GM12892 (cell line): ENCODE data around the genes RBBP8 and CABLES1.

DNA sequence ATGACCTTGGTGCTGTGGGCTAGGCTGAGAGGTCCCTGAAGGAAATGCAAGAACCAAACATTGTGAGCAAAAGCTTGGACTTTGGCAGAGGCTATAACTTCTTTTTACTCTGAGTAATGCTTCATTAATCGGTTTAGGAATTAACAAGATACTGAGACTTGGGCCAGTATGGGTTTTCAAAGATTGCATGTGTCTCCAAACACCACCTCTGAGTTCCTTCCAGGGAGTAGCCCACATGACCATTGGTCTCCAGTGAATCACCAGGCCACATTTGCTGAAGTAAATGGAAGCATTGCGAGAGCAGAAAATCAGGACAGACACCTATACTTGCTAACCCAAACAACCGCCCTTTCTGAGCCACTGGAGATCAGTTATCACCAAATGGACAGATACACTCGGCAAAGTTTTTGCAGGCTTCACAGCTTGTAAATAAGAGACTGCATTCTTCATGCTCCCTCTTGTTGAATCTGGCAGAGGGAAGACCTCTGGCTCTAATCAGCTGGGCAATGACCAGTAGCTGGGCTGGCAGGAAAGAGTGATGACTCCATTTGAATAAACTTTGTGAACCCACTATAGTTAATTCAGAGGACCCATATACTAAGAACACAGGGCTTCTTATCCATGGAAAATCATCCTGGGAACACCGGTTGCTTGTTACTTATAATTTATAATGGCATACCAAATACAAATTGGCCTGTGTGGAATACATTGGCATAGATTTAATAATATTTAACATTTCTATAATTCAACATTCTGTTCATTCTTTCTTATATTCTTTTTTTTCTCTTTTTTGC is 41.0 kb downstream of the GATA6 start:
- RRBS, result no CpG with 5 or more reads among the region's 5 CpGs

- RRBS, result no CpG with 5 or more reads among the region's 18 CpGs
Measured at GRCh38 chr18:22250544-22251365, 81.4 kb downstream of the GATA6 start.

GRCh38 chr18:22342672-22343135 is 75.0 kb downstream of the CTAGE1 start:
- RRBS, result no CpG with 5 or more reads among the region's 7 CpGs

DNA sequence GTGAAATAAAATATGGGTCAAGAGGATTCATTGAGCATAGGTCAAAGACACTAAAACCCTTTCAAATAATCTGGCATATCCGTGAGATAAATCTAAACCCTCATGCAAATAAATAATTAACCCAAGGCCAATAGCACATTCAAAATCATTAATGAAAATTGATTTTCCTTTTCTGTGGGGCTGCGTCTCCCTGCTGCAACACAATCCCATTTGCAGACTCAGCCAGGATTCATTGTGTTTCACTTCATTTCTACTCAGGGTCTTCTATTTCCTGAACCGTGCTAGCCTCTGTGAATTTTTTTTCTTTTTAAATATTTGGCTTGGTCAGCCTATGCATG is 10.1 kb upstream of the CTAGE1 start:
- RRBS, result no CpG with 5 or more reads among the region's 3 CpGs

GRCh38 chr18:22467739-22468519 is 50.2 kb upstream of the CTAGE1 start:
- RRBS, result no CpG with 5 or more reads among the region's 8 CpGs

DNA sequence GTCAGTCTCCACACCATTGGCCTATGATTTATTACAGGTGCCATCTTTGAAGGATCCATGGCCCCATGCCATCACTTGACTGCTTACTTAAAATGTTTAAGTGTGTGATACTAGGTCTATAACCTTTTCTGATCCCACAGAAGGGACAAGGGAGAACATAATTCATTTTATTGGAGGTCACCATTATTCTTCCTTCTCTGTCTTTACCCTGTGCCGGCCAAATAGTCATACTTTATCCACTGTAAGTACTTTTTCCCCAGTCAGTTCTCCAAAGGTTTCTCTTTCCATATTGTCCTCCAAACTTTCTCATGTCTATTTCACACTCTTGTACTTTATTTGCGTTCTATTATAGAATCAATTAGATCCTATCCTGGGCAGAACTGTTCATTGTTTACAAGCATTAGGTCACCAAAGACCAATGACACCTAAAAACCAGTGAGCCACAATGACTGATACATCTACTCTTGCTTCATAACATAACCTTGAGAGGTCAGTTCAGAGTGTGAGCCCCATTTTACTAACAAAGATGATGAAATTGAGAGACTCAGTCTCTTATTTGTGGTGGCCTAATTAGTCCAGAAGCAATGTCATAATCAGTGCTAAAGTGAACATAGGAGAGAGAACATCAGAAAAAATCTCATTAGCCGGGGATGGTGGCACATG is 249.0 kb upstream of the RBBP8 start:
- RRBS, result no CpG with 5 or more reads among the region's 3 CpGs

DNA sequence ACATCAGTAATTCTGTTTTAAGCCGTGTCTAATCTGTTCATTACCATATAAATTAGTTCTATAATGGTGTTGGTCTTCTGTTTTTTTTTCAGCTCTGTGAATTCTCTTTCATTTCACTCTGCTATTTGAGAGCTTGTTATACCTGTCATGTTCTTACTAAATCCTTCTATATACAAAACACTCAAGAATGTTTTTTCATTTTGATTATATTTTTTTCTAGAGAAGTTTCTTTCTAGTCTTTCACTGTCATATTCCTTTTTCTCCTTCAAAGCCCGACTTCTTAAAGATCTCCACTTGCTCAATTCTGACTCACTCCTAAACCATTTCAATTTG is 111.3 kb upstream of the RBBP8 start:
- RRBS, result no CpG with 5 or more reads among the region's 2 CpGs

DNA sequence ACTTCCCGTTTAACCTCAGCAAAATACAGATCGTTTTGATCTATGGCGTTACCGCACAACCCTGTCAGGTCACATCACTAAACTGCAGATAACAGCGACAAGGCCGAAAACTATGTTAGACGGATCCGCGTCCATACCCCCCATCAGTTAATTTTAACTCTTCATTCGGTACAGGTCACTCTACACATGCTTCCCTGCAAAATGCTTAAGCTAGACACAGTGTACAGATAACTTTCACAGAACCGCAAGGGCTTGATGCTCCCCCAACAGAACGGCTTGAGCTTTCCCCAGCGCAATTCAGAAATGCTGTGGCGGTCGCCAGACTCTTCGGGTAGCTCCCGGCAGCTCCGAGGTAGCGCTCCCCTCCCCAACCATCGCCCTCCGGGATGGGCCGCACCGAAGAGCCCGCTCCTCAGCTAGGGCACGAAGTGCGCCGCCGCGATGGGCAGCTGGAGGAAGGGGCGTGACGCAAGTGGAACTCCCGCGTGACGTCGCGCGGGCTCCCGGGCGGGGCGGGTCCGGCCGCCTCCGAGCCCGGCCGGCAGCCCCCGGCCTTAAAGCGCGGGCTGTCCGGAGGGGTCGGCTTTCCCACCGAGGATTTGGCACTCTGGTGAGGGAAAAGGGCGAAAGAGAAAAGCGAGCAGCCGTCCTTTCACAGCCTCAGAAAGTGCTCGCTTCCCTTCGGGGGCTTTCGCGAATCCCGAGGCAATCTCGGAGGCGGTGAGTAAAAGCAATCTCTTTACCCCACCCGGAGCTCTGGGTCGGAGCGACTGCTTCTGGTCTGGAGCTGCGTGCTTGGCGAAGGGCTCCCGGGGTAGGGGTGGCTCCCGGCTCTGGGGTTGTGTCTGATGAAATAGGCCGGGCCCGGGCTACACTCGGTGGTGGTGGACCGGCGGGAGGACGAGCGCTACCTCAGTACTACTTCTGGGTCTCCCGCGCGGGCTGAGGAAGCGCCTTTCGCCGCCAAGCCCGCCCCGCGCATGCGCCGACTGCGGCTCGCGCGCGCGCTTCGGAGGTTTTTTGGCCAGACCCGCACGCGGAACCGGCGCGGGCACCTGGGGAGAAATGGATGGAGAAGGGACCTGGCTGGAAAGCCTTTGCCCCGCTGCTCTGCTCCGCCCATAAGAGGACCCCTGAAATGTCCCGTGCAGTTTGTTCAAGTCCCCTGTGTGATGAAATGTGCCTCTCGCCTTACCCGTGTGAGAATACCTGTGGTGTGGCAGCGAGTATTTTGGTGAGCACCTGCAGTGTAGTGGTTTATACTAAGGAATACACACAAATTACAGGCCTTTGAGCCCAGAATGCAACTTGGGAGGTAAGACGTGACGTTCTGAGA is at the start of gene RBBP8:
Gene RBBP8 (plus strand): TSS at position 484 of the 1,336 bp plus-strand sequence.
- RRBS, result 3% methylated on average over 10 of the region's 107 CpGs

- RRBS, result no CpG with 5 or more reads among the region's 7 CpGs
Measured at GRCh38 chr18:23099454-23100060, 35.7 kb upstream of the CABLES1 start.

- RRBS, result no CpG with 5 or more reads among the region's 5 CpGs
Measured at GRCh38 chr18:23115574-23115999, 19.7 kb upstream of the CABLES1 start.

DNA sequence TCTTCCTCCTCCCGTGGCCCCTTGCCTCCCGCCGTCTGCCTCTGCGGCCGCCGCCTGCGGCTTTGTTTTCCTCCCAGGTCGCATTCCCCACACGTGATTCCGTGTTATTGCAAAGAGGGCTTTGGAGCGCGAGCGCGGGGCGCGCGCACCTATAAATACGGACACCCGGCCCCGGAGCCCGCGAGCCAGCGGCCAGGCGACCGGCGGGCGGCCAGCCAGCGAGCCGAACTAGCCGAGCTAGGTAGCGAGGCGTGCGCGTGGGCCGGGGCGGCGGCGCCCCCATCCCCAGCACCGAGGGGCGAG is at the start of gene CABLES1:
Gene CABLES1 (plus strand): TSS at position 181 of the 303 bp plus-strand sequence.
- RRBS, result under 1% methylated on average over 11 of the region's 40 CpGs

- RRBS, result no CpG with 5 or more reads among the region's 22 CpGs
Measured at GRCh38 chr18:23231153-23232151, 96.2 kb downstream of the CABLES1 start.

GRCh38 chr18:23283855-23284521 is 148.7 kb downstream of the CABLES1 start:
- RRBS, result no CpG with 5 or more reads among the region's 4 CpGs

- RRBS, result no CpG with 5 or more reads among the region's 3 CpGs
Measured at GRCh38 chr18:23466298-23466854, 13.3 kb downstream of the RIOK3 start.

DNA sequence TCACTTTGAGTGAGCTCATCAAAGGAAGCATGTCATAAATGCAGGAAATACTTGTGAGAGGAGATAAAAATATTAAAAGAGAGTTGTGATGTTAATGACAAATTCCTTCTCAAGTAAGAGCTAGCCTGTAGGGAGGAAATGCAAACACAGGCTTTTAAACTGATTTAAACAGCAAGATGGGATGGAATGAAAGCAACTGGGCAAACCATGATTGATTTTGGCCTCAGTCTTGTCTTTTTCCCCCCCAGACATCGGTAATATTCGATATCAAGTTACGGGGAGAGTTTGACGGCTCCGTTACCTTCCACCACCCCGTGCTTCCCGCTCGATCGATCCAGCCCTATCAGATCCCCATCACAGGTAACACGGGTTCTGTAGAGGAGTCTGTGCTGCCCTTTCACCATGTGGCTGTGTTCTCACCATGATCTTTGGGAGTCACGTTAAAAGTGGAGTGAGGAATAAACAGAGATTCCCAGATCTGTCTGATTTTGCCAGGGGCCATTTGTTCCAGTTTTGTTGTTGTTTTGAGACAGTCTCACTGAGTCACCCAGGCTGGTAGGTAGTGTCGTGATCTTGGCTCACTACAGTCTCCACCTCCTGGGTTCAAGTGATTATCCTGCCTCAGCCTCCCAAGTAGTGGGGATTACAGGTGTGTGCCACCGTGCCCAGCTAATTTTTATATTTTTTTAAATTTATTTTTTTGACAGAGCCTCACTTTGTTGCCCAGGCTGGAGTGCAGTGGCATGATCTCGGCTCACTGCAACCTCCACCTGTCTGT is 16.8 kb downstream of the RMC1 start:
- RRBS, result no CpG with 5 or more reads among the region's 14 CpGs

GRCh38 chr18:23617586-23618027 is 31.3 kb upstream of the NPC1 start:
- RRBS, result no CpG with 5 or more reads among the region's 3 CpGs

- RRBS, result 27% methylated on average over 10 of the region's 53 CpGs
Measured at GRCh38 chr18:23690082-23691158, 1.2 kb downstream of the LAMA3 start.

- RRBS, result no CpG with 5 or more reads among the region's 12 CpGs
Measured at GRCh38 chr18:23881625-23882116, 132.9 kb upstream of the TTC39C start.

- RRBS, result no CpG with 5 or more reads among the region's 5 CpGs
Measured at GRCh38 chr18:24000623-24001081, 13.9 kb upstream of the TTC39C start.